T47D (cell line): ENCODE measurements around the genes PIGV and ZDHHC18.

DNA sequence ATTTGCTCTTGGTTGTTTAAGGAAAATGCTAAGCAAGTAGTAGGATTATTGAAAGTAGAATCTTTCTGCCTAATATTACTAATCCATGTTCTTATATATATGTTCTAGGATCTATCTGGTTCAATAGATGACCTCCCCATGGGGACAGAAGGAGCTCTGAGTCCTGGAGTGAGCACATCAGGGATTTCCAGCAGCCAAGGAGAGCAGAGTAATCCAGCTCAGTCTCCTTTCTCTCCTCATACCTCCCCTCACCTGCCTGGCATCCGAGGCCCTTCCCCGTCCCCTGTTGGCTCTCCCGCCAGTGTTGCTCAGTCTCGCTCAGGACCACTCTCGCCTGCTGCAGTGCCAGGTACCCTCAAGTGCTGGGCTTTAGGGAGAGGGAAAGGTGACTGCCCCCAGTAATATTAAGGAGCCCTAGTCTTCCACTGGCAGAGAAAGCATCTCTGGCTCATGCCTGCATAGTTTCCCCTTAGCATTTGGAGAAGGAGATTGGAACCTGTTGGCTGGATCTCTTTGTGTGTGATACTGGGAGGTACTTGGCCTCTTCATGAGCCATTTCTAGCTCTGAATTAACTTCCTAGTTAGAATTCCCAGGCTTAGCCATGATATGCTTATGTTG is 26.9 kb upstream of the PIGV start:
- RRBS: no CpG with 5 or more reads among the region's 5 CpGs

DNA sequence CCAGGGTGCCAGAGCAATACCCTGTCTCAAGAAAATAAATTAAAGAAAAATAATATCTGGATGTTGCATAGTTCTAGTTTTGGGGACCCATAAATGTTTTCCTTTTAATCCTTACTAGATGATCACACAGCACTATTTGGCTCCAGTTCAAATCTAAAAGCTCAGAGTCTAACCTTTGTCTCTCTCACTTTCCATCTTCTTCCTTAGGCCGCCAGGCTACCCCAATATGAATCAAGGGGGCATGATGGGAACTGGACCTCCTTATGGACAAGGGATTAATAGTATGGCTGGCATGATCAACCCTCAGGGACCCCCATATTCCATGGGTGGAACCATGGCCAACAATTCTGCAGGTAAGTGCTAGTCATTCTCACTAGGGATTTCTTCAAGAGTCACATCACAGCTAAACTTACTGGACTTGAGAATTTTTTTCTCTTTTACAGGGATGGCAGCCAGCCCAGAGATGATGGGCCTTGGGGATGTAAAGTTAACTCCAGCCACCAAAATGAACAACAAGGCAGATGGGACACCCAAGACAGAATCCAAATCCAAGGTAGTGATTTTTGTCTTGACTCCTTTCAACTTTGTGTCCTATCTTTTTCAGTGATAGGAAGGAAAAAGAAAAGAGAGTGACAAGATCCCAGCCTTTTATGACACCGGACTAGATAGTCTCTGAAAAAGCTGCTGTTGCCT is 21.6 kb upstream of the PIGV start:
- RRBS: no CpG with 5 or more reads among the region's 2 CpGs

DNA sequence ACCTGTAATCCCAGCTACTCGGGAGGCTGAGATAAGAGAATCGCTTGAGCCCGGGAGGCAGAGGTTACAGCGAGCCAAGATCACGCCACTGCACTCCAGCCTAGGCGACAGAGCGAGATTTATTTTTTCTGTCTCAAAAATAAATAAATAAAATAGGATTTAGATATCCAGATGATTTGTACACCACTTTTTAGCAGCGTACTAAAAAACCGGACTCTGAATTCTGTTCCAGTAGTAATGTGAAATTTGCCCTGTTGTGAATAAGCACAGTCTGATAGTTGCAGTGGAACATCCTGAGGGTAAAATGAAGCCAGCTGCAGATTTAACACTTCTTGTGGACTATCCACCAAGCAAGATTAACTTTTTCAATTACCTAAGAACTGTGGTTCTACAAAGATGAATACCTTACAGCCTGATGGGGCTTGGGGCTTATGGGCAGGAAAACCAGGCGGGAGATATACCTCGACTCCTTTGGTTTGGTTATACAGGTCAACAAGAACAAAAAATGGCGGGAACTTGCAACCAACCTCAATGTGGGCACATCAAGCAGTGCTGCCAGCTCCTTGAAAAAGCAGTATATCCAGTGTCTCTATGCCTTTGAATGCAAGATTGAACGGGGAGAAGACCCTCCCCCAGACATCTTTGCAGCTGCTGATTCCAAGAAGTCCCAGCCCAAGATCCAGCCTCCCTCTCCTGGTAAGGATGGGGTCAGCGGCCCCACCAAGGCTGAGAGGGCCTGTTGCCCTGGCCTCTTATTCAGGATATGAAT is 16.9 kb upstream of the PIGV start:
- RRBS: no CpG with 5 or more reads among the region's 14 CpGs

- RRBS: 2% methylated on average over 33 of the region's 69 CpGs
Measured at GRCh38 chr1:26787830-26789009, at the start of gene PIGV. PIGV (plus strand) TSS chr1:26787950.

DNA sequence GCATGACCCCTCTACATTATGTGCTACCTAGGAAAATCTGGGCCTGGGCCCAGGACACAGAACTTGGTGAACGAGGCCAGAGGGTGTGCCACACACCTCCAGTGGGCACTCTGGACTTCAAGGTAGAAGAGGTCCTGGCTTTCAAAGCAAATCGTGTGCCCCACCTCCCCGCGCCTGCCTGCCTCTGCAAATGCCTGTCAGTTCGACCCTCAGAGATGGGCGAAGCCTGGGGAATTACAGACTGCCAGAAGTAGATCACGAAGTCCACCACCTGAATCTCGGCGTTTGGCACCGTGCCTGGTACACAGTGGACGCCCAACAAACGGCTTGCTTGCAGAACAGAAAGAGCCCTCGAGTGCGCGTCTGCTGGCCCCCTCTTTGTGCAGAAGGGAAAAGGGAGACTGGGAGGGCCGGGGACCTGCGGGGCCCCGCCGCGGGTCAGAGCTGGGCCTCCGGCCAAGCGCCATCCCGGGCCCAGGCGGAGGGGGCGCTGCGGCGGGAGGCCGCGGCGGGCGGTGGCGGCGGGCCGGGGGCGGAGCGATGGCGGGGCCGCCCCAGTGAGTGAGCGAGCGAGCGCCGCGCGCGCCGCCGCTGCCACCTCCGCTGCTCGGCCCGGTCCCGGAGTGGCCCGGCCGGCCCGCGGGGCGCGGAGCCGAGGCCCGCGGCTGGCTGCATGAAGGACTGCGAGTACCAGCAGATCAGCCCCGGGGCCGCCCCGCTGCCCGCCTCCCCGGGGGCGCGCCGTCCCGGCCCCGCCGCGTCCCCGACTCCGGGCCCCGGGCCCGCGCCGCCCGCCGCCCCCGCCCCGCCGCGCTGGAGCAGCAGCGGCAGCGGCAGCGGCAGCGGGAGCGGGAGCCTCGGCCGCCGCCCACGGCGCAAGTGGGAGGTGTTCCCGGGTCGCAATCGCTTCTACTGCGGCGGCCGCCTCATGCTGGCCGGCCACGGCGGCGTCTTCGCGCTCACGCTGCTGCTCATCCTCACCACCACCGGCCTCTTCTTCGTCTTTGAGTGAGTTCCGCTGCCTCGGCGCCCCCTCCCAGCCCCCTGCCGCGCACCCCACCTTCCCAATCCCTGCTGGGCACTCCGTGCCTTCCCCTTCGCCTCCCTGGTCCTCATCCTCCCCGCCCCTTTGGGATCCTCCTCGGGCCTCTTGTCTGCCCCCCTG is at the start of gene ZDHHC18:
Gene ZDHHC18 (plus strand): TSS at position 557 of the 1,165 bp plus-strand sequence.
- RRBS: 1% methylated on average over 60 of the region's 119 CpGs

DNA sequence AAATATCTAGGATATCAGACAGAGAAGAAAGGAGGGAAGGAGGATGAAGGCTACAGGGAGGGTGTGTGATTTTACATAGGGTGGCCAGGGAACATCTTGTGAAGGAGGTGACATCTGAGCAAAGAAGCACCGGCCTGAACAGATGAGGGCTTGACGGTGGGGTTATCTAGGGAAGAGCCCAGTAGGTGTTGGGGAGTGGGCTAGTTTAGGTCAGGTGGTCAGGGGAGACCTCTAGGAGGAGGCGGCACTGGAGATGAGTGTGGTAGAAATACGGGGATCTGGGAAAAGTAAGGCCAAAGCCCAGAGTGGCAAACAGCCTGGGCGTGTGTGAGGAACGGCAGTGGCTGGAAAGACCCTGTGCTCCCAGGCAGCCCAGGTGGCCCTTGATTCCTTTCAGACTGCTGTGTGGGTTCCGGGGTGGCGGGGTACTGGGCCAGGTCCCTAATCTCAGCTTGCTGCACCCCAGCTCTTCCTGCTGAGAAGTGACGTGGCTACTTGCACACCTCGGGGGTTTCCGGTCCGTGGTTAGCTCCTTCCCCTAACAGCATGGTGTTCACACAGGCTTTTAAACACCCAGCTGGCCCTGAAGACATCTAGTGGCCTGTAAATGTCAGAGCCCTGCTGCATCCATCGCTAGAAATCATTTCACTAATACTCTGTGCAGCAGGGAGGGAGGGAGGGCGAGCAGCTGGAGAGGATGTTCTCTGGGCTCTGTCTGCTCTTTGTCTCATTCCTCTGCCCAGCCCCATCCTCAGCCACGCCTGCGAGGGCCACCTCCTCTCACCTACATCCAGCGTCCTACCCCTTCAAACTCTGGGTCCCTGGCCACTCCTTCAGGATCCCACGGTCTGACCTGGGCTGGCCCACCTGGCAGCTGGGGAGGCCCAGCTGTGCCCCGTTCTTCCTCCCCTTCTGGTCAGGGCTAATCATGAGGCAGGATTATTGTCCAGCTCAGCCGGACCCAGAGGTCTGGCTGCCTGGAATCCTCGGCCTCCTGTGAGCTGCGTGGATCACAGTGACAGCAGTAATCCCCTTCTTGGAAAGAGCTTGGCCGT is 7.1 kb downstream of the ZDHHC18 start:
- RRBS: 92% methylated on average over 5 of the region's 23 CpGs

DNA sequence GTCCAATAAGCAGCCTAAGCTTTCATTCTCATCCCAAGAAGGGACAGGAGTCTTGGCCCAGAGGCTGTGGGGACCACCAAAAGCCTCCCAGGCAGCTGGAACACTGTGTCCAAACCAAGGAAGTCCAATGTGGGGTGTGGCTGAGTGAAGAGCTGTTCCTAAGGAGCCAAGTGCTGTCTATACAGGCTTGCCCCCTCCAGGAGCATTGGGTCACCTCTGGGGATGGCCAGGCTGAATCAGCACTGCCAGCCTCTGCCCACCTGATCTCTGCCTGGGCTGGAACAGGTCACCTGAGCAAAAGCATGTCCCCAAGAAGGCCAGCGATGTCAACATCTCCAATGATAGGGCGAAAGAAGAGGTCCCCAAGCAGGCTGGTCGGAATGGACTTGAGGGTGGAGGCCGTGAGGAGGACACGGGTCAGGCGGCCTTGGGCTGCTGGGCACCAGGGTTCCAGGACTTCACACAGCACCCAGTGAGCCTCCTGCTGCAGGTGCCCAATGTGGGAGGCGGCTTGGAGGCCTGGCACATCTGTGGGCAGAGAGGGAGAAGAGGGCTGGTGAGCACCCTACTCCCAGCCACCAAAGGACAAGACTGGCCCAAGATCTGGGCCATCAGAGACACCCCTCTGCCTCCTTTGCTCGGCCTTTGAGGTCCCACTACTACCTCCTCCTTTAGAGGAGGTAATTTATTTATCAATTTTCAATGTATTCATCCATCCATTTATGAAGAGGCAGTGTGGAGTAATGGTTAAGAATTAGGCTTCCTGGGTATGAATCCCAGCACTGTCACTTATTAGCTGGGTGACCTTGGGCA is 2.0 kb downstream of the NR0B2 start:
- RRBS: no CpG with 5 or more reads among the region's 8 CpGs

DNA sequence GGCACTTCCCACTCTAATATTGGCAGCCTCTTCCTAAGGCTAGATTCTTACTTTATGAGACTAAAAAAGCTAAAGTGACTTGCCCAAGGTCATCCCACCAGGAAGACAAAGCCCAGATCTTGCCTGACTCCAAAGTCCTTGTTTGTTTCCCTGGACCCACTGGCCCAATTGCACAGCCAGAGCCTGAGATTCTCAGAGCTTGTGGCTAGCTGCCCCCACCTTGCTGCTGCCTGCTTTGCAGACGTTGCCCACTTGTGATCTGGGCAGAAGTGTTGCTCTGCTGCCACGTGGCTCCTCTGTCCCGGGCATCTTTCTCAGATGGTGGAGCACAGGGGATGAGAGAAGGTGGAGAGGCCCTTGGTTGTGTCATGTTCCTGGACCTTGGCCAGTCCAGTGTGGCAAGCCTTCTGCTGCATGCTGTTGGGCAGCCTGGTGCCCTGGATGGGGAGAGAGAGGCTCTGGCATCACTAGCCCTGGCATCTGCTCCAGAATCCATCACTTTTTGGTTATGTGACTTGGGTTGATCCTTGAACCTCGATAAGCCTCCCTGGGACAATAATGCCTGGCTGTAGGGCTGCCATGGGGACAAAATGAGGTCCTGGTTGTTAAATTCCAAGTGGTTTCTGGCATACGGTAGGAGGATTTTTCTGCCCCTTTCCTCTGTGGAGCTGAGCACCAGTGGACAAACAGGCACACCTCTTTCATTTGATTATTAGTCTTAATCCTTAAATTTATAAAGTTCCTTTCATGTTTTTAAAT is 1.5 kb upstream of the NR0B2 start:
- RRBS: no CpG with 5 or more reads among the region's 5 CpGs

DNA sequence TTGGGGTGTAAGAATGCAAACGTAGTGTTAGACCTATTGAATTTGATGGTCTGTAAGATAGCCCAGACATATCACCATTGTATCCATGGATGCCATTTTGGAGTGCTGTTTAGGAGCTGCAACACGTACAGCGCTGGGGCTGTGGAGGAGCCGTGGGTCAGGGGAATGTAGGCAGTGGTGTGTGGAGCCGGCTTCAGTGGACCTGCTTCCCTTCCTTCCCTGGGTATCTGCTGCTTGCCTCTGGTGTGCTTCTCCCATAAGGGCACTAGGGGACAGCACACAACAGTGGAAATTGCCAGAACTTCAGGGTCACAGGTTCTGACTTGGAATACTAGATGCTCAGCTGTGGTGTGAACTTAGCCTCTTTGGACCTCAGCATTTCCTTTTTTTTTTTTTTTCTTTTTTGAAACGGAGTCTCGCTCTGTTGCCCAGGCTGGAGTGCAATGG is 6.6 kb upstream of the KDF1 start:
- RRBS: no CpG with 5 or more reads among the region's 7 CpGs

DNA sequence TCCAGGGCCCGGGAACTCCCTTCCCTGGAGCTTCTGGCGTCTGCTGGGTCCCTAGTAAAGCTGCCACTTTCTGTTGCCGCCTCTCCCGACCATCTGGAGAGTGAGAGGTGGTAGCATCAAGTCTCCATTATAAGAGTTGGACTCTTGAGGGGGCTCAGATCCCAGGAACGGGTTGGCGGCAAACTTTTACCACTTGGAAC is 1.1 kb downstream of the TRNP1 start:
- RRBS: no CpG with 5 or more reads among the region's 6 CpGs

- RRBS: 5% methylated on average over 5 of the region's 50 CpGs
Measured at GRCh38 chr1:27031129-27032253, 18.8 kb upstream of the TENT5B start.

GRCh38 chr1:27044690-27045259 is 32.1 kb upstream of the TENT5B start:
- RRBS: no CpG with 5 or more reads among the region's 16 CpGs

- RRBS: no CpG with 5 or more reads among the region's 16 CpGs
Measured at GRCh38 chr1:27136894-27137821, 17.8 kb downstream of the SLC9A1 start.

DNA sequence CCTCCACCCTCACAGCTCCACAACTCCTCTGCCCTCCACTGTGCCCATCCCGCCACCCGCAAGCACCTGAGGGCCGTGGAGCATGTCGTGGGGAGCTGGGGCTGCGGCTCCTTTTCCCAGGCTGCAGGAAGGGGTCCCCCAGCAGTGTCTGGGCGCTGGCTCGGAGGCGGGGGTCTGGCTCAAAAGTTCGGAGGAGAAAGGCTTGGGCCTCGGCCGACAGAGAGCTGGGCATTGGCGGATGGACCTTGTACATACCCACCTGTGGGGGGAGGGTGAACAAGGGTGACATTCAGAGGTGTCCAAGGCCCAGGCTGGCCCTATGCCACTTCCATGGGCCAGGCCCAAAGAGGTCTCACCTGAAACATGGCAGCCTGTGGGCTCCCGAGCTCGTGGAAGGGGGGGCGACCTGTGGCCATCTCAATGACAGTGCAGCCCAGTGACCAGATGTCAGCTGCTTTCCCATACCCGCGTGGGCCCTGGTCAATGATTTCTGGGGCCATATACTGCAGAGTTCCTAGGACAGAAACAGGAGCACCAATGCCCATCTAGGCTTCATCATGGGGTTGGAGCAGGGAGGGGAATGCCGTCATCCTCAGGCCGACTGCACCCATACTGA is 8.3 kb downstream of the MAP3K6 start:
- RRBS: no CpG with 5 or more reads among the region's 19 CpGs

DNA sequence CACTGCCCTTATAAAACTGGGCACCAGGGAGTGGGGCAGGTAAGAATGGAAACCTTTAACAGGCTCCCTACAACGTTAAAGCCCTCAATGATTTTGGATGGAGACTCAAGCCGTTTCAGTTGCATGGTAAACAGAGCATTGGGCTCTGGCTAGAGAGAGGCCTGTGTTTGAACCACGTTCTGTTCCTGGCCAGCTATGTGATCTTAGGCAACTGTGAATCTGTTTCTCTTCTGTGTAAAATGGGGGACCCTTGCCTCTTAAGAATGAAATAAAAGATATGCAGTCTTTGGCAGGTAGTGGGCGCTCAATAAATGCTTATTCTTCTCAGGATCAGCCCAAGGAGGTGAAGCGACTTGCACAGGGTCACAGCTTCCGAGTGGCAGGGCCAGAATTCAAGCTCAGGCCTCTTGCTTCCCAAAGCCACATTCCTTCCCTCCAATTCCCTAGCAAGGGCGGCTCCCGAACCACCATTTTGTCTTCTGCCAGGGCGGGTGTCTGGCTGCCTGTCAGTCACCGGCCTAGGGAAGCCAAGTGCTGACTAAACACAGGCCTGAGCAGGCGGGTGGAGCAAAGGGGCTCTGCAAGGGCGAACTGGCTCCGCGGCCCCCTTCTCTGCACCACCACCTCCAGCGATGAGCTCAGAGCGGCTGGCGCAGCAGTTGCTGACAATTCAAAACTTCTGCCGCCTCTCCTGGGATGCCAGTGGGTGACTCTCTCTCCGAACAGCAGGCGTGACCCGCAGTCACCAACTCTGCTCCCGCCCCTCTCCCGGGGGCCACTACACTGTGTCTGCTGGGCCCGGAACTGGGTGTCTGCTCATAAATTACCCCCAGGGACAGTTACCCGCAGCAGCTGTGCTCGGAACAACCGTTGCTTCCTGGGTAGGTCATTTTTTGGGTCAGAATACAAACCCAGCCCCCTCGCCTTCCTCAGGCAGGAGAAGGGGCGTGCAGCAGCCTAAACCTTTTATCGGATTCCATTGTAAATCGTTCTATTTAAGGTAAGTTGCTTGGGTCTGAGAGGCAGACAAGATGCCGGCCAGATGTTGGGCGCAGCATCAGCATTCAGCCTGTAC is 10.8 kb downstream of the GPR3 start:
- RRBS: no CpG with 5 or more reads among the region's 33 CpGs

GRCh38 chr1:27404963-27405949 is 12.8 kb downstream of the GPR3 start:
- RRBS: no CpG with 5 or more reads among the region's 27 CpGs

- RRBS: no CpG with 5 or more reads among the region's 18 CpGs
Measured at GRCh38 chr1:27428159-27429054, 36.0 kb downstream of the GPR3 start.

DNA sequence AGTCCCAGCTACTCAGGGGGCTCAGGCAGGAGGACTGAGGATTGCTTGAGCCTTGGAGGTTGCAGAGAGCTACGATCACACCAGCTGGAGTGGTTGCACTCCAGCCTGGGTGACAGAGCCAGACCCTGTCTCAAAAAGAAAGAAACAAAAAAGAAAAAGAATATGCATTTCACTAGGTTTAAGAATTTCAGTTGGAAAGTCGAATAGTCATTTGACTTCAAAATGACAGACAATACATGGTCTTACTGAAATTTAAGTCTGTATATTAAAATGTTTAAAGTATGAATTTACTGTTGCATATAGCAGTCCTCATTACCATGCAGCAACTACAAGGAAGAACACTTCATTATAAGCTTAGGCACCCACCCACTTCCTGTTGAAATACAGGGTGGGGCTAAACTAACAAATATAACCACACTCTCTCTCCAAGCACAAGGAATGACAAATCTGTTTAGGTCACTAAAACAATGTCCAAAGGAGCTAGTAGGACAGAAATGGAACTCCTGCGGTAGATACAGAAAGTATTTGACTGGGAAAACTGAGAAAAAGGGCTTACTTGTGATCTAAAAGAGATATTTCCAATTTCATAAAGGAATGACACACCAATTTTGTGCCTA is 44.0 kb downstream of the GPR3 start:
- RRBS: no CpG with 5 or more reads among the region's 3 CpGs

GRCh38 chr1:27555348-27555755 is 48.6 kb downstream of the AHDC1 start:
- RRBS: no CpG with 5 or more reads among the region's 5 CpGs

GRCh38 chr1:27581570-27582242 is 22.2 kb downstream of the AHDC1 start:
- RRBS: no CpG with 5 or more reads among the region's 9 CpGs